ENCODE measurements around a stretch of chr13.

- PRO-cap, result no peak
Observed at GRCh38 chr13:41671377-41671629, 214.0 kb downstream of the RGCC start.

DNA sequence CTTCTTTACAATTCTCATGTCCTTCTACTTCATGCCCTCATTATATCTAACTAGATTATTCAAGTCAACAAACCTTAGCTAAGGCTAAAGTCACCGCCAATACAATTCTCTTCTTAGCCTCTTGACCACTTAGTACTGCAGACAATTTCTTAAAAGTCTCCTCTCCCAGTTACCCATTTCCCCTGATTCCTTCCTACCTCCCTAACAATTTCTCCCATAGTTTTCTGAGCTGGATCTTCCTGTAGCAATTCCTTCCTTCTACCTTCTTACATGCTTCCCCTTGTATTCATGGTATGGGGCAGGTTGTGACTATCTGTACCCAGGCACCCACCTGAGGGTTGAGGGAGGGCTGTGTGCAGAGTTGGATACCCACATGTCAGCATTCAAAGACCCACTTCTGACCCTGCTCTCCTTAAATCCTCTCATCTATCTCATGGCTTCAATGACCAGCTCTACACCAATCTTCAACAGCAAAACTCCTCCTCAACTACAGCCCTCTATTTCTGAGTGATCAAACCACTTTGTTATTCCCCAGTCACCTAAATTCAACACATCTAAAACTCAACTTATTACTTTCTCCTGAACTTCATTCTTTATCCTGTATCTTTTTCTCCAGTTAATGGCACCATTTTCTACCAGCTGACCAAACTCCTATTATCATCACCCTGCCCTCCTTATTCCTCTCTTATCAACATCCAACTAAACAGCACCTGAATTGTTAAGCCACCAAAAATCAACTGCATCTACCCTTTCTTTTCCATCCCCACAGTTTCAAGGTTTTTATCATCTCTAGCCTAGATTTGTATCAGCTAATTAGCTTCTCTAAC is 180.9 kb downstream of the VWA8 start:
- PRO-cap, result no peak

DNA sequence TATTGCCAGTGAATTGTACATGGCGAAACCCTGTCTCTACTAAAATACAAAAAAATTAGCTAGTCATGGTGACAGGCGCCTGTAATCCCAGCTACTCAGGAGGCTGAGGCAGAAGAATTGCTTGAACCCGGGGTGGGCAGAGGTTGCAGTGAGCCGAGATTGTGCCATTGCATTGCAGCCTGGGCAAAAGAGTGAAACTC is 96.2 kb downstream of the VWA8 start:
- PRO-cap, result no peak

DNA sequence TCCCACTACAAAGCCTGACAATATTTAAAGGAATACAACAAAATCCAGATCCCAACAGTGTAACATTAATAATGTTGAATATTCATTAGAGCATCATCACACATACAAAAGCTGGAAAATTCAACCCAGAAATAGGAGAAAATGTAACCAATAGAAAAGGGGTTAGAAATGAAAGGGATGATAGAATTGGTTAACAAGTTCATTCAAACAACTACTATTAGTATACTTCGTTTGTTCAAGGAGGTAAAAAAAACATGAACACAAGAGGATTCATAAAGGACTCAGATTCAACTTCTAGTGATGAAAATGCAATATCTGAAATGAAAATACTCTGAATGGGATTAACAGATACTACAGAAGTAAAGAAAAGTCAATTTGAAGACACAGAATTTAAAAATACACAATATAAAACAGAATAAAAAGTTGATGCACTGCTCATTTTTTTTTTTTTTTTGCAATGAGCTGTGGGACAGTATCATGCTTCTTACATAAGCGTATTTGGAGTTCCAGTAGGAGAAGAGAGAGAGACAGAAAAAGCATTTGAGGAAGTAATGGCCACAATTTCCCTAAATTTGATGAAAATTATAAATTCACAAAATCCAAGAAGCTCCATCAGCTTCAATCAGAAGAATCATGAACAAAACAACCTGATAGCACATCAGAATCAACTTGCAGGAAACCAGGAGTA is 39.0 kb downstream of the DGKH start:
- PRO-cap, result no peak

- PRO-cap, result no peak
Observed at GRCh38 chr13:42130577-42131543, 82.4 kb downstream of the DGKH start.

DNA sequence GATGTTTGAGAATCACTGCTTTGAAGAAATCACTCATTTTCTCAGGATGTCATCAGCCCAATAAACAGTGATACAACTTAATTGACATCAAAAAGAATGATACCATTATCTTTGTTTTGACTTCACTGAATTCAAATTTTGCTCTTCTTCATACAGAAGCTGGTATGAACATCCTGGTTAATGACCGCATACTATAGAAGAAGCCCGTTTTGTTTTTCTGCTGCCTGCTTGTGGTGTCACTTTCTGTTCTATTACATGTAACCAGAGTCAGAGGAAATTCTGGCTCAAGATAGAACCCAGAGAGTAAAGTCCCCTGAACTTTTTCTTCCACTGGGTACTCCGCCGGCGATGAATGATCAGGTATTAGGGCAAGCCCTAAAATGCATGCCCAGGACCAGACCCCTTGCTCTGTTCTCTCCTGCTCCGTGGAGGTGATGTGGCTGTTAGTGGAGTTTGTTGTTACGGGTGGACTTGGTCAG is 134.4 kb downstream of the AKAP11 start:
- PRO-cap, result no peak

GRCh38 chr13:44017692-44018421 is 138.2 kb downstream of the LACC1 start:
- PRO-cap, result unidirectional peak, plus-strand start at chr13:44018097

DNA sequence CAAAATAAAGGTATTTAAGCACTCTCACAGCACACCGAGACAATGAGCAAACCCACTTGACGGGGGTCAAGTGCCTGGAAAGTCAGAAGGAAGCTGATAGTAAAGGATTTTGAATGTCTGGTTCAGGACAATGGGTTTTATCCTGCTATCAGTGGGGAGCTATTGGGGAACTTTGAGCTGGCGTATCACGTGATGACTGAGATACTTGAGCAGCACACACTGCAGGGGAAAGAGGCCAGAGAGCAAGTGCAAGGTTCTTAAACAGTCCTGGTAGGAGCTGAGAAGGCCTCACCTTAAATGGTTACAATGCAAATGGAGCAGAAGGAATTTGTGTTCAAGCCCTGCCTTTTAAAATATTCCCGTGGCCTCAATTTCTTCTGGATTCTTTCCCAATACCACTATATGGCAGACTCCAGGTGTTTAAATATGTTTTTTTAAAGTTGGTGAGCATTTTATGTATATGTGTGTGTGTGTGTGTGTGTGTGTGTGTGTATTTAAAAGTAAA is 56.0 kb downstream of the SMIM2 start:
- PRO-cap, result no peak

- PRO-cap, result no peak
Observed at GRCh38 chr13:44107568-44108205, 53.4 kb downstream of the SMIM2 start.

DNA sequence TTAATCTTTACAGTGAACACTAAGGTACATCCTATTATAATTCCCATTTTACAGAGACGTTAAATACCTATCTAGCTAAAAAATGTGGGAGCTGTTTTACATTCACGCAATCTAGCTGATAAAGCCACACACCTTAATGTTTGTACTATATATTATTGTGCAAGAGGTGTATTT is 18.2 kb downstream of the SMIM2 start:
- PRO-cap, result no peak

- PRO-cap, result no peak
Observed at GRCh38 chr13:44191256-44191911, 30.3 kb upstream of the SMIM2 start.

GRCh38 chr13:44431053-44431768 is 57.6 kb downstream of the SERP2 start:
- PRO-cap, result no peak

- PRO-cap, result no peak
Observed at GRCh38 chr13:44573639-44574779, 2.1 kb downstream of the TSC22D1 start.

- PRO-cap, result unidirectional peak, plus-strand start at chr13:44576073; unidirectional peak, plus-strand start at chr13:44576136; unidirectional peak, plus-strand start at chr13:44576238
Observed at GRCh38 chr13:44575579-44576299, 391 bp downstream of the TSC22D1 start.

- PRO-cap, result no peak
Observed at GRCh38 chr13:44870418-44871183, 118.7 kb downstream of the NUFIP1 start.

DNA sequence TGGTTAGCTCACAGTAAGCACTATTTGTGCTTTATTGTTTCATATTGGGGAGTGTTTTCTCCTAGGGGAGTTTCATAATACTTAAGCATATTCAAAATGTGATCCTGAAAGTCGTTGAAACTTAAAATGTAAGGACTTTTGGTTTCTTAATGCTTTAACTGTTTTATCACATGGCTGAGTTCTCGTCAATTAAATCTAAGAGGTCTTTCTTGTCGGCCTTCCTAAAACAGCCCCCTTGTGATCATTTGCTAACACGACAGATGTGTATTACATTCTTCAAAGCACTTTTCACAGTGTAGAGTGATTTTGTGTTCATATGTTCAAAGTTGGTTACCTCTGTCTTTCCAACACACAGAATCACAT is 990 bp downstream of the GTF2F2 start:
- PRO-cap, result unidirectional peak, minus-strand start at position 191 of the sequence

DNA sequence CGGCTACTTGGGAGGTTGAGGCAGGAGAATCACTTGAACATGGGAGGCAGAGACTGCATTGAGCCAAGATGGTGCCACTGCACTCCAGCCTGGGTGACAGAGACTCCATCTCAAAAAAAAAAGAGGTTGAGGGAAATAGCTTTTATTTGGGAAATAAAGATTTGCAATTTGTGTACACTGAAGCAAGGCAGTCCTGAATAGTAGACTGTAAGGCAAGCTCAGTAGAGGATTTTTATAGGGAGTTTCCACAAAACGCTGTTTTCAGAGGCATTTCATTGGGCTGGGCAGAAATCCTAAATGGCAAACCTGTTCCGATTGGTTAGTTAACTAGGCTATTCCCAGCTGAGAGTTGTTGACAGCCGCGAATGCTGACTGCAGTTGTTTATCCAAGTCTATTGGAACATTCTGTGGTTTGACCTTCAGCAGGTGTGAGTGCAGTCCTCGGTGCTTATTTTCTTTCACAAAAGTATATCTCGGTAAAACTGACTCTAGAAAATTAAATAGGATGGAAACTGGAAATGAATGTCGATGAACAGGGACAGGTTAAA is 45.5 kb downstream of the TPT1 start:
- PRO-cap, result no peak

DNA sequence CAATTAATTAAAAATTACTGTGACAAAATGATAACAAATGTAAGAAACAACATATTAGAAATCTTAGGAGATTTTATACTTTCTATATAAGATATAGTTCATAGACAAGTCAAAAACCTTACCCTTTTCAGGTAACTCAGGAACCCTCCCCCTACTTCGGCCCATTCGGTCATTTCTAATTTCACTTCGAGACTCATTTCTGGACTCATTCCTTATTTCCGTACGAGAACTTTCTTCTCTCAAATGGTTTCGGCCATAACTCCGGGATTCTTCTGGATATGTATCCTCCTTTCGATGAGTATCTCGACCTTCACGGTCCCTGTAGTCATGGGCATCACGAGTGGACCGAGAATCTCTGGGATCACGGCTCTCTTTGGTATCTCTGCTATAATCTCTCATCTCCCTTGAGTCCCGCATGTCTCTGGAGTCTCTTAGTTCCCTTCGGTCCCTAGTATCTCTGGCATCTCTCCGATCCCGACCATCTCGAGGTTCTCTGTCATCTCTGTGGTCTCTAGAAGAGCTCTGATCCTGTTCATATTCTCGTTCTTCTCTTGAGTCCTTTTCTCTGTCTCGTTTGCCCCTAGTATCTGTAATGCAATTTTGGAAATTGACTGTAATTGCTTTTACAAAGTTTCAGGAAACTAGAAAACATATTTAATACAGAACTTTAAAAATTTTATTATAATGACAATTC is 67.2 kb downstream of the ZC3H13 start:
- PRO-cap, result no peak

- PRO-cap, result no peak
Observed at GRCh38 chr13:46126568-46127080, 21.8 kb upstream of the CPB2 start.

DNA sequence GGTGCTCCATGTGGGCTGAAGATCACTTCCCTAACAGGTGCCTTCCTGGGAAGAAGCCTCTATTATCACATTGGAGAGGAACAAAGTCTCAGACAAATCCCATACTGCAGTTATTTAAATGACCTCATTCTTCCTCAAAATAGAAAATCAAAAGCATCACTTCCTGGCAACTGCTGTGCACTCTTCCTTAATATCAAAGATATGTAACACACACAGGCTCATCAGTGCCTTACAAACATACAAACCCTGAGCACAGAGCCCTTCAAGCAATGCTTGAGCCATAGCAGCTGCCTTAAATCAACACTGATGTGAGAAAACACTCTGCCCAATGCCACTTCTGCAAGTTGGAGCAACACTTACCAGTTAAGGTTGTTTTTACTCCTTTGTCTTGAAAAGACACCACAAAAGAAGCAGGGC is 45.7 kb downstream of the RUBCNL start:
- PRO-cap, result bidirectional peak, plus-strand start at position 221 of the sequence, minus-strand start at position 119 of the sequence

Data from NALM6 (cell line).